ENCODE results near the gene ASIC2.

DNA sequence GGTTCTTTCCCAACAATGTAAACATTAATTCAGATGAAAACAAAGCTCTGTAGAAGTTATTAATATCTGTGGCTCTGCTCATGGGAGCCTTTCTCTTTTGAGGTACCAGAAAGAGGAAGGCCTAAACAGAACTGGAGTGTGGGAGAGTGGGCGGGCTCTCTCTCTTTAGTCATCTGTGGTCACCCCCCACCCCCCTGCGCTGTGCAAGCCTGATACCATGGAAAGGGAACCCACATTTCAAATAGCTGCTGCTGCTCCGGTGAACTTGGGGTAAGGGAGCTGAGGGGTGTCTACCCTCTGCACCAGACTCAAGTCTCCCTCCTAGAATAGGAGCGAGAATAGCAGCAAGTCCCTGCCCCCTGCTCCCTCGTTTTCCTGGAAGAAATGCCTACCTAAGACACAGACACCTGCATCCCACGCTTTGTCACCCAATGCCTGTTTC, 101.8 kb downstream of the RAB11FIP4 start:
- PRO-cap: no peak

- PRO-cap: no peak
Observed at GRCh38 chr17:31527556-31528224, 136.2 kb downstream of the RAB11FIP4 start.

DNA sequence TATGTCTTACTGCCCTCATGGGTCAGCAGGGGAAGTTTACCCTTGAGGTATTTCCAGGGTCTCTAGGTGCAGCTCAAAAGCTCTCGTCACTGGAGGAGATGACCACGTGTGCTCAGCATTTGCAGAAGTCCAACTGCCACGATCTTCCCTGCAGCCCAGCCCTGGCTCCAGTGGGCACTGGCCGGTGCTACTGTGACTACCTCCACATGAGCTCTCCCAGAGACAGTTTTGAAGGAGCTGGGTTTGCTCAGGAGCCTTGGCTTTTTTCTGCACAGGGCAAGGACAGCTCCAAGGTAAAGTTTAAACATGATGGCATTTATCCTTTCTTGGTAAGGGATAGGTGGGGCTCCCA, 186.1 kb downstream of the RAB11FIP4 start:
- PRO-cap: no peak

GRCh38 chr17:31599045-31599311, 207.5 kb downstream of the RAB11FIP4 start:
- PRO-cap: no peak

DNA sequence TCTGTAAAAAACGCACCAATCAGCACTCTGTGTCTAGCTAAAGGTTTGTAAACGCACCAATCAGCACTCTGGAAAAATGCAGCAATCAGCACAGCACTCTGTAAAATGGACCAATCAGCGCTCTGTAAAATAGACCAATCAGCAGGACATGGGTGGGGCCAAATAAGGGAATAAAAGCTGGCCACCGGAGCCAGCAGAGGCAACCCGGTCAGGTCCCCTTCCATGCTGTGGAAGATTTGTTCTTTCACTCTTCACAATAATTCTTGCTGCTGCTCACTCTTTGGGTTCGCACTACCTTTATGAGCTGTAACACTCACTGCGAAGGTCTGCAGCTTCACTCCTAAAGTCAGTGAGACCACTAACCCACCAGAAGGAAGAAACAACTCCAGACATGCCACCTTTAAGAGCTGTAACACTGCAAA, 96.8 kb downstream of the COPRS start:
- PRO-cap: no peak

- PRO-cap: no peak
Observed at GRCh38 chr17:31994247-31995187, 12.7 kb upstream of the LRRC37B start.

GRCh38 chr17:32021345-32022054, 14.3 kb downstream of the LRRC37B start:
- PRO-cap: no peak

DNA sequence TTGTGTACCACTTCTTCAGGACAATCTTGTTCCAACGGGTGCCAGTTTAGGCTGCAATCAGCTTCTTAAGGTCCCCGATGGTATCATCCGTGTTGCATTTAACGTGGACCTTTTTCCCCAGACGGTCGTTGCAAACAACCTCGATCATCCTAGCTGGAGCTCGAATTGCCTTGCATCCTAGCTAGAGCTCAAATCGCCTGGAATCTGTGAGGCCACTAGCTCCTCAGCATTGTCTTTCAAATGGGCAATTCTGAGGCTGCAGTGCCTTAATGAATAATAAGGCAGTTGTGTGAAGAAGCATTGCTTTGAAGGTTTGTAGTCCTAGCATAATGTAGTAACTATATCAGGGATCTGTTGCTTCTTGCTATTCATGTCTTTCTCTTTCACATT, 37.7 kb upstream of the RHBDL3 start:
- PRO-cap: no peak

GRCh38 chr17:32450569-32451345, 6.4 kb downstream of the PSMD11 start:
- PRO-cap: no peak

DNA sequence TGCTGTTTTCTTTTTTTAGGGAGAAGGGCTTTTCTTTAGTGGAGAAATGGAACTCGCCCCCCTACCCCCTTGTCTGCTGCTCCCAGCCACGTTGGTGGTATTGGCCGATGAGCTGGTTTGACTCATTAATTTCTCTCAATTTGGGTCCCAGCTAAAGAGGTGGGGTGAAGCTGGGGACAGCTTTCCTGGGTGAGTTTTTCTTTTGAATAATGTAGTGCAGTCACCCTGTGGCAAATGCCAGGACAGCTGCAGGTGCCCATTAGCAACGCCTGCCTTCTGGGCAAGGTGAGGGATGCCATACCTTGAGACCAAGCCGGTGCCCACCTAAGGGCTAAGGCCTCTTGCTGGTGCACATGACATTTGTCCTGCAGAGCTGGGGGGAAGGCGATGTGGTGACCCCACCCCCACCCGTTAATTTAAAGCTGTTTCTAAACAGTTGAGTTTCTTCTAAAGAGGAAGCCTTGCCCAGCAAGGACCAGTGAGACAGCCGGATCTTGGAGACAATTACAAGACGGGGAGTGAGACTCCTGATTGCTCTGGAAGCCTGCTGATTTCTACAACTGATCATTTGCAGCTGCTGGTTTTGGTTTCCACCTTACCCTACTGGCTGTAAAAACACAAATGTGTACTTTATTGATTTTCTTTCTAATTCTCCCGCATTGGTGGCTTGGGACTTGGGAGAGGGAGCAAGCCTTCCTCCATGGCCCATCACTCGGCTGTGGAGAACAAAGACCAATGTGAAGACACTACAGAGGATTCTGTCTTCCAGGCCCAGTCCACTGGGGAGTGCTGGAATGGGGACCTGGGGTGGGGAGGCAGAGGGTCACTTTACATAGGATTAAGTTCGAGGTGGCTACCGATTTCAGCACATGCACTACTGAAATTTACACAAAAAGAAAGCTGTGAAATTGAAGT, 2.6 kb downstream of the CDK5R1 start:
- PRO-cap: no peak

DNA sequence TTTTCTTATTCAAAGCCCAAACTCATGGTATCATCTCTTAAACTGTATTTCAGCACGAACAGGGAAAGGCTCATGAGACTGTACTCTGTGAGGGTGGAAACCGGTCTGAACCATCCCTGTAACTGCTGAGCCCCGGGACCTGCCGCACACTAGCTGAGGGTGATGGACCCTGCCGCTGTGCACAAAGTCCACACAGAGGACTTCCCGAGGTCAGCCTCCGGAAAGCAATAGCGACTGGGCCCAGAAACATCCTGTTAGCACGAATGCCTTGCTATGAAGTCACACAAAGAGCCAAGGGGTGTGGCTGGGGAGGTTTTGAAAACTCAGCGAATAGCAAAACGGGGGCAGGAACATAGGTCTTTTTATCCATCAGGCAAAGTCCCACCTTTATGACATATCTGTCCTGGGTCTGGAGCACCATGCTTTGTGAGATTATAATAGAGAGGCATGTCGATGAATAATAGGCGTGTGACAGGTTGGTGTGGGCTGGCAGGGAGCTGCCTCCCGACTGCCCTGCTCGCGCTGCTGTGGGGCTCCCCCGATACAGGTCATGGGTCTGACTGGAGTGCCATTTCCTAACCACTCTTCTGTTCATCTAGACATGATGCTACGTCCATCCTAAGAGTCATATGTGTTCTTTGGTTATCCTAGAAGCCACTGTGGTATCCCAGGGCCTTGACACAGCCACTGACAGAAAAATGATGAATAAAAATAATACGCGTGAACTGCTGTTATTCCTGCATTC, 33.5 kb downstream of the CDK5R1 start:
- PRO-cap: no peak

GRCh38 chr17:32528756-32529161, 42.0 kb downstream of the CDK5R1 start:
- PRO-cap: no peak

- PRO-cap: no peak
Observed at GRCh38 chr17:32555527-32556632, 69.1 kb downstream of the CDK5R1 start.

- PRO-cap: no peak
Observed at GRCh38 chr17:32627204-32627599, 140.4 kb downstream of the CDK5R1 start.

DNA sequence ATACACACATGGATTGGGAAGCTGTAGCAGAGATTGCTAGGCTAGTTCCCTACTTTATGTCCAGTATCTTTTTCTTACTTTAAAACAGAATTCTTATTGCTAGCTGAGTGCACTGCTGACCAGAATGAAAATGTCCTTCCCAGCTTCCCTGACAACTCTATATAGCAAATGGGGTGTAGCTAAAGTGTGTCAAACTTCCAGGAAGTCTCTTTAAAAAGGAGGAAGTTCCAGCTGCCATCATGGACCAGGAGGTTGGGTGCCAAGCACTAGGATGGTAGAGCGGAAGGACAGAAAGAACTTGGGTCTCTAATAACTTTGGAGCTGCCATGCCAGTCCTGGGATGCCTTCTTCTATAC, 140.8 kb downstream of the MYO1D start:
- PRO-cap: no peak

DNA sequence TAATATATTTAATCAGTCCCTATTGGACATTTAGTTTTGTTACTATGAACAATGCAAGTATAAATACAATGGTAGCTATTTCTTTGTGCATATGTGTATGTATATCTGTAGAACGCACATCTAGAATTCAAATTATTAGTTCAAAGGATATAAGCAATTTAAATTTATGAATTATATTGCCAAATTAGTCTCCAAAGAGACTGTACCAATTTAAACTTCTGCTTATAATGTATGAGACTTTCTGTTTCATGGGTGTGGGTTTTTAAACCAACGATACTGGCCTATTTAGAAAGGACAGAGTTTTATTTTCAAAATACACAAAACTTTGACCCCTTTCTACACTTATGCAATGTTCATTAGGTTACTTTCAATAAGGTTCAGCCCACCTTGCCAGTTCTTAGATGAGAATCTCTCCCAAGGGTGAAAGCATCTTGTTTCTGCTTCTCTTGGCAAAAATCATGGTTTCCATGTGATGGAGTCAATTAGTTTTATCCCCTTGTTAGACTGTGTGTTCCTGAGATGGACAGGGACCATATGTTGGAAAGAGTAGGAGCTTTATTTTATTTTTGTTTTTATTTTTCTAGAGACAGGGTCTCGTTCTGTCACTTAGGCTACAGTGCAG, 84.7 kb downstream of the MYO1D start:
- PRO-cap: no peak

DNA sequence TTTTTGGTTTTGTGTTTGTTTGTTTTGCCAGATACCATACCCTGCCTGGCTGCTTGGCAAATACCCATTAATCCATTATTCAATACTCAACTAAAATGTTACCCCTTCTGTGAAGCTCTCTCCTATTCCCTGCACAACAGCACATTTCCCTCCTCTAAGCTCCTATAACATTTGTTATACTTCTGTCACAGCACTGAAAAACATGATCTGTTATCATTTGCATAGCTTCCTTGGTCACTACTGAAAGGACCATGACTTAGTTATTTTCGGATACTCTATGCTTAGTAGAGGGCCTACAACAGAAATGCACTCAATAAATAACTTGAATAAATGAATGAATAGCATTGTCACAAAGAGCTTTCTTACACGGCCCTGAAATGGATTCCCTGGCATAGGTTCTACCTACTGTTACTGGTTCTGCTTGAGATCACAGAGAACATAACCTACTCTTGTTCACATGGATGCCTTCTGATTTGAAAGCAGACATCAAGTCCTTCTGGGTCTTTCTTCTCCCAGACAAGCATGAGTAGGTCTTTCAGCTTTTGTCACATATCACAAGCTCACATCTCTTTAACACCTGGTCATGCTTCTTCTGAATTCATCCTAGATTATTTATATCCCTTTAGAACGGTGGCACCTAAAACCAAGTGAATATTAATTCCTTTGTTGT, 41.6 kb downstream of the MYO1D start:
- PRO-cap: no peak

DNA sequence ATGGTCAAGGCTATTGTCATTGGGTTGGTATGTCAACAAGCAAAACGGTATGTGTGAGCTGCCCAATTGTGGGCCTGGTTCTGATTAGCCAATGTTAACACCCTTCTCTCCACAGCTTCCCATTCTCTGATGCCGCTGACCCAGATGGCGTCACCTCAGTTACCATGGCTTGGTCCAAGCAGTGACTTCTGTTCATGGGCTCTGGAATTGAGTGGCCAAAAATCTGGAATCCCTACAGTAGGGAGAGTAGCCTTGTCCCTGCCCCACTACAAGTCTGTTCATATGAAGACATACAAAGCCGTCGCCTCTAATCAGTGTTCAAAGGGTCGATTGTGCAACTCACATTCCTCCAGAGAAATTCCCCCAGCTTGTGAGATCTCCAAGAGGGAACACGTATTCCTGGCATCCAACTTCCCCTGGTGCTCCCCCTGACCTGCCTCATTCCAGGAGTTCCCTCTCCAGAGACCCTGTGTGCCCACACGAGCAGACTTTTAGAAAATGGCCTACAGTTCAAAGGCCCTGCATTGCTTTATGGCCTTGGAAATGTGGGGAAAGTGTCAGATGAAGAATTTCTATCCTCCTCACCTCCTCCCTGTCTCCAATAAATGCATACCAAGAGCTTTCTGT, 15.9 kb downstream of the TMEM98 start:
- PRO-cap: unidirectional peak, minus-strand start at position 284 of the sequence

DNA sequence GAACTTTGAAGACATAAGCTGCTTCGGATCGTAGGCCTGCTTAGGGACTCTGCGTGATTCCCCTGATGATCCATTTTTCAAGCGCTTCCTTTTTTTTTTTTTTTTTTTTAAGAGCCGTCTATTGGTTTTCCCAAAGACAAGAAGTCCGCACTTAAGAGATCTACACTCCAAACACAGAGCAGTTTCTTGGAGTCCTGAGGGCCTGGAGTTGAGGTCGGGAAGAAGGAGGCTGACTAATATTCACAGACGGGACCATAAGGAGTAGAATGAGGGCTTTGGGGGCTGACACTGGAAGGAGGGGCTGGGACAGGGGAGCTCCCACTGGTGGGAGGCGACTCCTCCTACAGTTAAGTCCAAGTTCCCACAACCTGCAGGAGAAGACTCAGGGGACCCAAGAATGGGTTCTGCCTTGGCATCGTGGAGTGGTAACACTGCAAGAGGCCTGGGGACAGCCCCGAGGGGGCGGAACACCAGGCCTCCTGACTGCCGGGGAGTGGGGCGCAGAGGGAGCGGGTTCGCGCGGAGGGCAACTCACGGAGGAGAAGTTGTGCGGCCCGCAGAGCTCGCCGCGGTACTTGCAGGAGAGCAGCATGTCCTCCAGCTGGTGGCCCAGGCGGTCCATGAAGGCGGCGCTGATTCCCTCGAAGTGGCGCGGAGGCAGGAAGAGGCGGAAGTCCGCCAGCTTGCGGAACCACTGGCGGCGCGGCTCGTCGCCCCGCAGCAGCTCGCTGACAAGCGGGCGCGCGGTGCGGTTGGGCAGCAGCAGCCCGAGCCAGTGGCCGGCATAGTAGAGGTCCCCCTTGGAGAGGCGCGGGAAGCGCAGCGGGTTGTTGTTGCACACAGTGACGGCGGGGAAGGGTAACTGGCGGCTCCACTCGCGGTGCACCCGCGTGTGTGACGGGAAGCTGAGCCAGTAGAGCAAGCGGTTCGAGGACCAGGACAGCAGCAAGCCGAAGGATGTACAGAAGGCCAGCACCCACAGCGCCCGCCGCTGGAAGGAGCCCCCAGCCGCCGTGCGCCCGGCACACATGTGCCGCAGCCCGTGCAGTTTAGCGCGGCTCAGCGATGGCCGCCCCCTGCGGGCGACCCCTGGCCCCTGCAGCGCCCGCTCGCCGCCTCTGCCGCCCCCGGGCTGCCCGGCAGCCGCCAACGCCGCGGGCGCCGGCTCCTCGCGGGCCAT, 1.8 kb downstream of the ASIC2 start:
- PRO-cap: no peak

DNA sequence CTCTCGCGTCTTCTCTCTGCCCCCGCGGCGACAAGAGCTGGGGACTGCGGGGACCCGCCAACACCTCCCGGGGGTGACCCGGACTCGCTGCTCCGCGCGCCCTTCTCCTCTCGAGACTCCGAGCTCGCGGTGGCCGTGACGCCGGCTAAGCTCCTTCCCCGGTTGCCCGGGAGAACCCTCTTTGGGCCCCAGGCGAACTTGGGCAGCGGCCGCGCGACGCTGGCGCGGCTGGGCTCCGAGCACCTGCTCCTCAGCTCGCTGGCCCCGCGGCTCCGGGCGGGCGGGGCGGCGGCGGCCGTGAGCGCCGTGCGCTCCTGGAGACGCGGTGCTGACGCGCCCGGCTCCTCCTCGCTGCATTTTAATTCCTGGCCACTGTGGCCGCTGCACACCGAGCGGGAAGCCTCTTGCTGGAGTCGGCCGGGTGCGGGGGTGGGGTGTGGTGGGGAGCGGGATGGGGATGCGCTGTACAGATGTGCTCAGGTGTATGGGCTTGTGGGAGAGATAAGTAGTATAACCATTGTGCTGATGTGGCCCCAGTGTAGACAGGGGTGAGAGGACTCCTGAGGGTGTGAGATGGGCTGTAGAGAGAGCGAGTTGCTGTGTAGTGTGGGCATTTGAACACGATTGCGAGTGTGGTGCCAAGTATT, at the start of gene ASIC2:
Gene ASIC2, minus strand, starts transcription at position 274 of the 647 bp plus-strand sequence.
- PRO-cap: no peak

All from mesothelial cell of epicardium (in vitro differentiated cells).